NT2/D1 (cell line): Measurements from ENCODE around the genes CCNY and ANKRD30A.

- RRBS, 2 experiments = no CpG with 5 or more reads among the region's 5 CpGs
These were observed 184.4 kb upstream of the ITGB1 start for GRCh38 chr10:33142405-33142911.

- RRBS, 2 experiments = no CpG with 5 or more reads among the region's 2 CpGs
These were observed 143.3 kb downstream of the NRP1 start for GRCh38 chr10:33191236-33191483.

DNA sequence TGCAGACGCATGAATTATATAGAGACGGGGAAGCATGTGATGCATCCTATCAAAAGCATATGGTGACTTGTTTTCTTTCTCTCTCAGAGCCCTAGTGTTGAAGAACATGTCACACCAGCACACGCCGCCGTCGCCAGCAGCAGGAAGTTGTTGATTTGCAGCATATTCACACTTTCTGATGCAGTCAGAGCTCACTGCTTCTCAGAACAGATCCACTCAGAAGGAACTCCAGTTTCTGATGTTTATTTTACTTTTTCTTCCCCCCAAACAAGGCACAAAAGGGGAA, 123.3 kb downstream of the NRP1 start:
- RRBS, 2 experiments = no CpG with 5 or more reads among the region's 6 CpGs

DNA sequence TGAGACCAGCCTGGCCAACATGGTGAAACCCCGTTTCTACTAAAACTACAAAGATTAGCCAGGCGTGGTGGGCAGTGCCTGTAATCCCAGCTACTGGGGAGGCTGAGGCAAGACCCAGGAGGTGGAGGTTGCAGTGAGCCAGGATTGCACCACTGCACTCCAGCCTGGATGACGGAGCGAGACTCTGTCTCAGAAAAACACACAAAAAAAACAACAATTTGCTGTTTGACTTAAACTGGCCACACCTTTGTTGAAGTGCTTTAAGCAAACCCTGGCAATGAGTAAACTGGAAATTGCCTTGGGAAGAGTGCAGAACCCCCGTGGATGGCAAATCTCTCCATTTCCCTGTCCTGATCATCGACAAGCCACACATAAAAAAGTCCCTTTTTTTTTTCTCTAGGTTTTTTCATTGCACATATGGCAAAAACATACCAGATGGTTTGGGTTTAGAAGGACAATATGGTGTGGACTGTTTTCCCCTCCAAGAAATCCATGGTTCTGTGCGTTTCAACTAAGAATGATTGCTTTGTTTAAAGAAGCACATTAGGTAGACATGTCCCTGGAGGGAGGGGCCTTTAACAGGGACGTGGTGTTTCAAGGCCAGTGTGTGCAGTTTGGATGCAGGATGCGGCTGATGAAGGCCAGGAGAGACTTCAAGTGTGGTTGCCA, 76.9 kb downstream of the NRP1 start:
- RRBS, 2 experiments = no CpG with 5 or more reads among the region's 9 CpGs

GRCh38 chr10:33772426-33773645, 438.4 kb upstream of the NRP1 start:
- RRBS, 2 experiments = no CpG with 5 or more reads among the region's 20 CpGs

GRCh38 chr10:34526055-34526636, 288.9 kb downstream of the PARD3 start:
- RRBS, 2 experiments = no CpG with 5 or more reads among the region's 5 CpGs

DNA sequence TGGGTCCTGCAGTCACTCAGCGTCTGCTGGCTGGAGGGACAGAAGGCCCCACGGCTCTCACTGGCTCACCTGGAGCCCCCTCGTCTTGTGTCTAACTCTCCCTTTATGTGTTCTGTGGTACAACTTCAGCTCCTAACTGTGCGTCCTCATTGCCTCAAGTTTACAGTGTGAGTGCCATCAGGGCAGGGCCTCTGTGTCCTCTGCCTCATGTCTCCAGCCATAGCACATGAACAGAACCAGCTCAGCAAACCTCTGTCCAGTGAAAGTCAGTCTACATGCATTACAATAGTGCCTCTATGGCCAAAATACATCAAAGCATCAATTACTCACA, 172.0 kb downstream of the PARD3 start:
- RRBS, 2 experiments = no CpG with 5 or more reads among the region's 4 CpGs

- RRBS, 2 experiments = no CpG with 5 or more reads among the region's 11 CpGs
These were observed 91.3 kb downstream of the PARD3 start for GRCh38 chr10:34723685-34724253.

DNA sequence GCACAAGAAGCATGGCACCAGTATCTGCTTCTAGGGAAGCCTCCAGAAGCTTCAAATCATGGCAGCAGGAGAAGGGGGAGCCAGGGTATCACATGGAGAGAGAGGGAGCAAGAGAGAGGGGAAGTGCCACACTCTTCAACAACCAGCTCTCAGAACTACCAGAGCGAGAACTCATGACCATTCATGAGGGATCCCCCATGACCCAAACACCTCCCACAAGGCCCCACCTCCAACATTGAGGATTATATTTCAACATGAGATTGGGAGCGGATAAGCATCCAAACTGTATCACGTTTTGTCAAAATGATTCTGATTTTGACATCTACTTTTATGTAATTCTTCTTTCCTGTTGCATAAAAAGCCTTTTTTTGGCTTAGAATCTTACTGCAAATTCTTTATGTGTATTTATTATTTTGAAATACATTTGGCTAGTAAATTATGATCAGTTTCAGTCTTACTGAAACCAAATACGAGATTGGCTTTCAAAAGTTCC, 38.6 kb downstream of the CREM start:
- RRBS, 2 experiments = no CpG with 5 or more reads among the region's 4 CpGs

- RRBS, 2 experiments = no CpG with 5 or more reads among the region's 5 CpGs
These were observed 90.8 kb downstream of the CREM start for GRCh38 chr10:35217443-35217777.

DNA sequence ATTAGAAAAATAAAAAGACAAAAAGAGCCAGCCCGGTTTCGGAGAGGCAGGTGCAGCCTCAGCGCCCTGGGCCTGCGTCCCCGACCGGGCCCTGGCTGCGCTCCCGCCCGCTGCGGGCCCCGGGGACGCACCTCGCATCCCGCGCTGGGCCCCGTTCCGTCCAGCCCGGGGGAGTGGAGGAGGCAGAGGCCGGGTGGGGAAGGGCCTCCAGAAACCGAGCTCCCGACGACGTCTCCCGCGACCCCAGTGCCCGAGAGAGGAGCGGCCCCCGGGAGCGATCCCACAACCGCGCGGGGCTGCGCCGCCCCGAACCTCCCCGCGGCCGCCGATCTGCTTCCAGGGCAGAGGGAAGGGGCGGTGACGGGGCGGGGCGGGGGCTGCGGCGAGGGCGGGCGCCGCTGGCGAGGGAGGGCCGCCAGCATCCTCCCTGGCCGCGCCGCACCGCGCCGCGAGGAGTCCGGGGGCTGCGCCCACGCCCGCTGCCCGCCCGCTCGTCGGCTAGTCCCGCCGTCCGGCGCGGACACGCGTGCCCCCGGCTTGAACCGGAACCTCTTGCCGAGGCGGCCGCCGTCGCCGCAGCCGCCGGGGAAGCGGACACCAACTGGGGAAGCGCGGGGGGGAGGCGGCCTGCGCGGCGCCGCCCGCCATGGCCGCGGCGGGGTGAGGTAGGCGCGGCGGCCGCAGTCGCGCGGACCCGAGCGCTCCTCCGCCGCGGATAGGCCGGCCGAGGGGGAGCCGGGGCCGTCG, at the start of gene CCNY:
TSS of gene CCNY (plus strand) at position 421 of the 747 bp plus-strand sequence.
- RRBS, 2 experiments = under 1 to 1% methylated on average over 46 of the region's 111 CpGs

DNA sequence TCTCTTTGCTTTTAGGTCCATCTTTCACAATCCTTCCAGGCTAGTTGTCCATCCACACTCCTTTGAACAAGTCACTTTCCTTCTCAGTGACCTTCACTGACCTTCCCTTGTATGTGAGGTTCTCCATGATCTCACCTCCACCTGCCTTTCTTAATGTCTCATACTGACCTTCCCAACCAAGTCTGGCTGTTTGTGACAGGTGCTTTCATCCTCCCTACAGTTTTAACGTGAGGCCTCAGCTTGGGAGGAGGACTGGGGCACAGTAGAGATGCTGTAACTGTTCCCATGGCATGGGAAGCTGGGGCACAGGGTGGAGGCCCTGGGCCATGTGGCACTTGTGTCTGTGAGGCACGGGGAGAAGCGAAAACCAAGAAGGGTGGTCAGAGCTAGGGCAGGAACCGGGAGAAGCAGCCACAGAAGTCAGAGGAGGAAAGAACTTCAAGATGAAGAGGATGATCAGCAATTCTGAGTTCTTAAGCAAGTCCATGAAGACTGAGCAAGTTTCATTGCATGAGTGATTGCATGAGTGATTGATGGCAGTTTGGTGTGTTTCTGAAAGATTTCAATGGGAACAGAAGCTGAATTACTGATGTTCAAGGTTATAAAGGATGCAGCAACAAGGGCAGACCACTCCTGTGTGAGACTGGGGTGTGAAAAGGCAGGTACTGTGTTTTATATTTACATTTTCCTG, 35.2 kb downstream of the CCNY start:
- RRBS, 2 experiments = no CpG with 5 or more reads among the region's 4 CpGs

DNA sequence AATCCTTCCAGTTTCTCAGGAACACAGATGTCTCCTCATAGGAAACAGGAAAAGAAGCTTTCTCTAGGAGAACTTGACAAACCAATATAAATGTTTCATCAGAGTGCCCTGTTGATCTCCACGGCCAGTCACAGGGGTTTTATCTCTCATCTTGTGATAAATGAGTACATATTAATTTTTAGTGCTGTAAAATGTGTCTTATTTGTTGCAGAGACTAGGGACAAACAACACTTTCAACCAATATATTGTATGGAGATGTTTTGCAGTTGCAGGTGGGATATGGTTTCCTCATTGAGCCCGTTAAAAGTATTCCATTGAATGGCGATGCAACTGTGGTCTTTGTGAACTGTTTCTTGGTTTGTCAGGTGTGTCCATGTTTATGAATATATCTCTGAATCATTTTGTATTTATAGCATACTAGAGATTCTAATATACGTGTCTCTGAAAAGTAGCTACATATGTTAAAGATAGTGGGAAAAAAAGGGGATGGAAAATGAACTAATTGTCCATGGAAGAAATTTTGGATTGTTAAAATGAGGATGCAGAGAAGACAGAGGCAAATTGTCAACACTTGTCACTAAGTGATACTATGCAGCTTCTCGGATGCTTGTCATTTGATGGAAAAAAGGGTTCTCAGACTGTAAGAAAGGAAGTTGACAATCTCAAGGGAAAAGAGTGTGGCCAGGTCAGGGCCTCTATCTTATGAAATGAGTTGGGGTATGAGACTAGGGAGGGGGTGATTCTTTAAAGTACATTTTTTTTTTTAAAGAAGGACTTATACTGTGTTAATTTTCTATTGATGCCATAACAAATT, 38.2 kb downstream of the CCNY start:
- RRBS, 2 experiments = no CpG with 5 or more reads among the region's 5 CpGs

DNA sequence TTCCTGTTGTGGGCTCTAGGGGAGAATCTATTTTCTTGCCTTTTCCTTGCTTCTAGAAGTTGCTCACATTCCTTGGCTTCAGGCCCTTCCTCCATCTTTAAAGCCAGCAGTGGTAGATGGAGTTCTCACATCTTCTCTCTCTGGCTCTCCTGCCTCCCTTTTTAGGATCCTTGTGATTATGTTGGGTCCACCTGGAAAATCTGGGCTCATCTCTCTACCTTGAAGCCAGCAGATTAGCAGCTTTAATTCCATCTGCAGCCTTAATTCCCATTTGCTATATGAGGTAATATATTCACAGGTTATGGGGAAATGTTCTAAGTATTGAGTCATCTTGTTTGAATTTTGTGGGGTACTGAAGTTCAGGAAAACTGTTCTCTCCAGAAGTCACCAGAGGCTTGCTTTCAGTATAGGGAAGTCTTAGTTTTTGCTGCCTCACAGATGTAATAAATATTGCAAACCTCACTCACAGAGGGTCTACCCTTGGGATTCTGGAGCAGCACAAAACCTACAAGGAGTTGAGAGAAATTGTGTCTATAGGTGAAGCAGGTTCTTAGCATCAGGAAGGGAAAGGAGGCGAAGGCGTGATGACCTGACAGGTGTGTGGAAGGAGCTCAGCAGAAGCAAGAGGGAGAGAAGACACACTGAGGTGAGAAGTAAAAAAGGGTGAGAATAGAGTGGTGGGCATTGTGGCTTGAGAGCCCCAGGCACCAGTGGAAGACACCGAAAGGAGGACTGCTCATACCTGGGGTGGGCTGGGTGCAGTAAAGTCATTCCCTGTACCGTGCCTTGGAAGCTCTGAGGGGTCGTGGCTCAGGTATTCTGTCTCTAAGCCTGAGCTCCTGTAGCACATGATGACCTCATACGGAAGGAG, 39.2 kb downstream of the CCNY start:
- RRBS, 2 experiments = no CpG with 5 or more reads among the region's 6 CpGs

DNA sequence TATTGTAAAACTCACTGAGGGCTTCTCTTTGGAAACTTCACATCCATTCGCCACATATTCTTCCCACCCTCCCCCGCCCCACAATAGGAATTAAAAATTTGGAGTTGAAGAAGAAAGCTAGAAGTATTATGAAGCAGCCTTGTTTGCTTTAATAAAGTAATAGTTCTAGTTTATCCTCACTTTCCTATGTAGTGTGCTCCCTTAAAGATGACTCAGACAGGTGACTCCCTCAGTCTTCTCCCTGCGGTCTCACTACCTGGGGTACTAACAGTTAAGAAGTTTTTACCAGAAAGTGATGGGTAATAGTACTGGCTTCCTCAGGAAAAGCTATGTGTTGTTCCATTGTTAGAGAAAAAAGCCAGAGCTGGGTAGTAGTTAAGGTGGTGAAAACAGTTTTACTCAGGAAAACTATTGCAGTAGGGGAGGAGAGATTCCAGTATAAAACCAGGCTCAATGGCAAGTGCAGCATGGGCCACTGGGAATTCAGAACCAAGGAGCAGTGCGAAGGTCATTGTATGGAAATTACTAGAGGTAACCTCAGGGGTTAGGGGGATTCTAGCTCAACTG, 58.7 kb downstream of the CCNY start:
- RRBS, 2 experiments = no CpG with 5 or more reads among the region's 4 CpGs

DNA sequence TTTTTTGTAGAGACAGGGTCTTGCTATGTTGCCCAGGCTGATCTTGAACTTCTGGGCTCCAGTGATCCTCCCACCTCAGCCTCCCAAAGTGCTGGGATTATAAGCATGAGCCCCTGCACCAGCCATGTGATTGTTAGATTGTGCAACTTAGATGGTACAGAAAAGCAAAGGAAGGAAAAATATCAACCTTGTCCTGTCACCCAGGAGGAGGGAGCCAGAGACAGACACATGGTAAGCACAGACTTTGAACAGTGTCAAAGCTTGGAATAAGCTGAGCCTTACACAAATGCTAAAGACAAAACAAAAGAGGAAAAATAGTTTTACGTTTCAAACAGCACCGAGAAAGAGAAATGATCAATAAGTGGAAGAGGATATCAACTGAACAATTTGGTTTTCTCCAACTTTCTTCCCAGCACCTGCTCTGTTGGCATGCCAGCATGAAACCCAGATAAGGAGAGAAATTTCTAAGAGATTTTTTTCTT, 73.7 kb downstream of the CCNY start:
- RRBS, 2 experiments = no CpG with 5 or more reads among the region's 2 CpGs

DNA sequence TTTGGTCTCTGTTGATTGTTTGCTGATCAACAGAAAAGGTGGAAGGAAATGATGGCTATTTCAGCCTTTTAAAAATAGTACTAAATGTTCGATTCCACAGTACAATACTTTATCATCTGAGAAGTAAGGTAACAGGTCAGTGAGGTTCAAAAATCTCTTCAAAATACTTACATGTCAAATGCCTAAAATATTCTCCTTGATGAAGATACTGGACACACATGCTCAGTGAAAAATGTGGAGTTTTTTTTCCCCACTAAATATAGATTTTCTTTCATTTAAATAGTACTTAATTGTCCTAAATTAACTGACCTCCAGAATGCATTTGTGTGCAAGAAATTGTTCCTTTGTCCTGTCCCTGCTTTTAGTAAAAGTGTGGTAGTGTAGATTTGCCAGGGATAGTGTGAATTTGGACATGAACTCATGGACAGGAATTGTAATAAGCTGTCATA, 109.9 kb downstream of the CCNY start:
- RRBS, 2 experiments = no CpG with 5 or more reads among the region's 1 CpG

DNA sequence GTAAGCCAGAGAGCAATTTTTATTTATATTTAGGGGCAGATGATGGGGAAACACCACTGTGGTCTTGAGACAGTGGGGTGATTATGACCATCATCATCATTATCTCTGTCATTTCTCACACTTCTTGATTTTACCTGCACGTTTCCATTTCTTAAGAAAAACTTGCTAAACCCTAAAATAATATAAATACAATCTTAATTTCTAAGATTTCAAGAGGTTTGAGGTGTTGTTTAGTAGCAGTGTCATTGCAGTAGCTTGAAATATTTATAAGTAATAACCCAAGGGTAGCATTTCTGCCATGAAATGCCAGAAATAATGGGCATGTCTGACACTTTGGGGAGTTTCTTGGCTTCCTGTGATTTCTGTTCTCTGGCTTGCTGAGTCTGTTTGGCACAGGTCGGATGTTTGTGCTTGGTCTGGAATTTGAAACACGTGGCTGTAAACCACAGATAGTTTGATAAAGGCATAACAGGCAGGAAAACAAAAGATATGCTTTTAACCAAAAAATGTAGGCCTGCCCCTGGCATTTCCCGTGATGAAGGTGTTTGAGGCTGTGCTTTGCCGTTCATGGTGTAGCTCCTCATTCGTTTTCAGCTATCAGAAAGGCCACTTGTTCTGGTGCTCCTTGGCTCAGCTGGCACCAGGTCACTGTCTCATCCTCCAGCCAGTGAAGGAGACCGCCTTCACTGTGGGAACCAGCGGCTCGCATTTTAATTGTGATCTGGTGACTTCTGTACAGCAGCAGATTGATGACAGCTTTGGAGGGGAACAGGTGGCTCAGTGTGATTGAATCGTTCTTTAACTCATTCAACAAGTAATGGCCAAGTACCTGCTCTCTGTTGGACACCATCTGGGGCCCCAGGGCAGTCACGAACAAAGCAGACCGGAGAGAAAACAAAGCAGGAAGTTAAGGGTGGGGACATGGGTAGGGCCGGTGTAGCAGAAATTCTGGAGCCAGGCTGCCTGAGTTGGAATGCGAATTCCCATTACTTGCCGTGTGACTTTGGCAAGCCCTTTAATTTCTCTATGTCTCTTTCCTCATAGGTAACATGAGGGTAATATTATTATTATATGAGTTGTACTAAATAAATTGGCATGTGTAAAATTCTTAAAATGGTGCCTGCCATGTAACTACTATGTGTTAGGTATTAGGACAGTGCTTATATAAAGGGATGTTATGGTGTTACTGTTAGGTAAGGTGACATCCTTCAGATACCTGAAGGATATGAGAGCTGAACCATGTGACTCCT, 111.5 kb downstream of the CCNY start:
- RRBS, 2 experiments = no CpG with 5 or more reads among the region's 15 CpGs

GRCh38 chr10:36524124-36524572, 601.2 kb upstream of the ANKRD30A start:
- RRBS, 2 experiments = no CpG with 5 or more reads among the region's 21 CpGs

GRCh38 chr10:37125225-37126041, at the start of gene ANKRD30A:
Gene ANKRD30A, plus strand, starts transcription at chr10:37125598.
- RRBS, 2 experiments = 93 to 94% methylated on average over 6 of the region's 55 CpGs